Hepatocyte (in vitro differentiated cells and primary cell): ENCODE measurements around a stretch of chr4.

- RAMPAGE, long total RNA = no peak
- RRBS = no CpG with 5 or more reads among the region's 5 CpGs
Observed at GRCh38 chr4:70689370-70689721, 1.0 kb downstream of the UTP3 start.

GRCh38 chr4:70706126-70706628, 15.6 kb upstream of the RUFY3 start:
- RAMPAGE, long total RNA = no peak
- RRBS = no CpG with 5 or more reads among the region's 7 CpGs

GRCh38 chr4:70722335-70722864, 636 bp downstream of the RUFY3 start:
- RAMPAGE, long total RNA = no peak
- RRBS = no CpG with 5 or more reads among the region's 6 CpGs

GRCh38 chr4:71260989-71261592, 74.0 kb downstream of the SLC4A4 start:
- RAMPAGE, long total RNA = no peak
- RRBS = no CpG with 5 or more reads among the region's 6 CpGs

DNA sequence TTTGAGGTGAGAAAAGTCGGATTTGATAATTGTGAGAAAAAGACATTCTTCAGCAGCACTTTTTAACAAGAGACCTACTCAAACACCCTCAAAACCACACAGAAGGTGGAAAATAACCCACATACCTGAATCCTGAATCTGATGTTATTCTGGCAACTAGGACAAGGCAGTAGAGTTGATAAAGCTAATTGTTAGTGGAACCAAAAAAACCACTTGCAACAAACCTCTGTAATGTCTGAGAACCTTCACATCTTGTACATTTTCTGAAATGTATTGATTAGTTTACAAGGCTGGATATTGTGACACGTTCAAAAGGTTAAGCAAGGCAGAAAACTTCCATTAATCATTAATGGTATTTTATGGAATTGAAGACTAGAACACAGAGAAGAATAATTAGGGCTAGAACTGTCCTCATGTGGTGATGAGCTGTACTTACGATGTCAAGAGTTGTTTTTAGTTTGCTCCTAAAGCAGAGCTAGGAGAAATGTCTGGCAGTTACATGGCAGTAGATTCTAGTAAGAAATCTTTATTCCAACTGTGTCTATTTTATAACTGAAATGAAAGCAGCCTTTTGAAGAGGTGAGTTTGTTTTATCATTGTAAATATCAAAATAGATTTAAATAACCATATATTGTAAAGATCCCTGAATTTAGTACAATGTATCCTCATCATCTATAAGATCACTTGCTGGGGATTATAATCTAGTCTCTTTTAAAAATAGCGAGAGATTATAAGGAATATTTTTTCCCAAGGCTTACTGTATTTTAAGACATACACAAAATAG, 12.2 kb downstream of the GC start:
- RAMPAGE, long total RNA = no peak
- RRBS = no CpG with 5 or more reads among the region's 4 CpGs

DNA sequence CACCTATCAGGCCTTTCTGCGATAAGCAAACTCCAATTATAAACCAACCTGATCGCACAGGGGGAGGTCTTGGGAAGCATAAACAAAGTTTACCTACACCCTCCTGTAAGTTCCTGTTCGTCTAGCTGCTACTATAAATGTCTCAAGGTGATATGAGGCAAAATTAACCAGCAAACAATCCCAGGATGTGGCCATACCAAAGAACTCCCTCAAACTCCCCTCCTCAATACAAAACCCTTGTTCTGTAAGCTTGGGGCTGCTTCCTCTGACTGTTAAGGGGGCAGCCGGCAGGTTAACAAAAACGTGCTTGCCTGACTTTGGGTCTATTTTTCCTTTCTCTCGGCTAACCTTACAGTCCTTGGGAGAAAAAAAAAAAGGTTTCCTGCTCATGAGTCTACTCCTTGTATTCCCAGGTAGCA, 74.1 kb upstream of the GC start:
- RAMPAGE, long total RNA = no peak
- RRBS = no CpG with 5 or more reads among the region's 6 CpGs

- RAMPAGE, long total RNA = no peak
- RRBS = no CpG with 5 or more reads among the region's 1 CpG
Observed at GRCh38 chr4:72197523-72197722, 165.6 kb downstream of the NPFFR2 start.

DNA sequence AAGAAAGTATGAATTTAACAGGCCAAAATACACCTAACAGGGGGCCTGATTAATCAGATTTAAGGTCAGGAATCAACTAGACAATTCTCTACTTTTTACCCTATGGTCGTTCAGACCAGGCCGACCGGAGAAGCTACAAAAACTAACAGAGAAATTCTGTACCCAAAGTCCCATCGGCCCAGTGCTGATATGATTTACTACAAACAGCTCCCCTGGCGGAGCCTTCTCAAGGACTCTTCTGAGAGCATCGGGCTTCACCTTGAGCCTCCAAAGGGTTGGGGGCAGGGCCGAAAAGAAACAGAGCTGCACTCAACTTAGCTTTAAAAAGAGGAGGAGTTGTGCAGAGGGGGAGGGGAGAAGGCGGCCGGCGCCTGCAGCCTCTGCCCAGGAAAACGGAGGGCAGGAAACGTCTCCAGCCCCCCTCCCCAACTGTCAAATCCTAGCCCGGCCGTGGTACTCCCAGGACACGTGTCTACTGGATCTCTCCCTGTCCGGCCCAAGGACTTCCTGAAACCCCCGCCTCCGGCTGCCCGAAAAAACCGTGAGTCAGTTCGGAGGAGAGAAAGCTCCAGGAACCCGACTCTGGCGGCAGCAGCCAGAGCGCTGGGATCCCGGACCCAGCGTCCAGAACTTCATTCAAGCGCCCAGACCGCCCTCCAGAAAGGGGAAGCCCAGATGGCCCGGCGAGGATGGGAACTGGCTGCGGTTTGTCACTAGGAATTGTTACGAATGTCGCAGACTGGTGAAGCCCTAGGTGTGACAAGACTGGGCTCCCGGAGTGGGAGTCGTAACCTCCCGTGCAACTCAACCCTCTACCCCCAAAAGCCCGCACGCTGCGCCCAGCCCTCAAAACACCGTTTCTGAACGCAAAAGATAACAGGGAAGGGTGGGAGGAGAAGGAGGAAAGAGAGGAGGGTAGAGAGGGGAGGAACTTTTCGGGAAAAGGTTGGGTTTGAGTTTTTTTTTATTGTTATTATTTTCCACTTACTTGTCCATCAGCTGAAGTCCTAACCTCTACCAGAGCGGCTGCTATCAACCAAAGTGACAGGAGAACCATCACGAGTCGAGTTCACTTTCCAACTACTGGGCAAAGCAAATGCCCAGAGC, 962 bp downstream of the ADAMTS3 start:
- RAMPAGE, long total RNA = no peak
- RRBS = 3% methylated on average over 18 of the region's 45 CpGs

DNA sequence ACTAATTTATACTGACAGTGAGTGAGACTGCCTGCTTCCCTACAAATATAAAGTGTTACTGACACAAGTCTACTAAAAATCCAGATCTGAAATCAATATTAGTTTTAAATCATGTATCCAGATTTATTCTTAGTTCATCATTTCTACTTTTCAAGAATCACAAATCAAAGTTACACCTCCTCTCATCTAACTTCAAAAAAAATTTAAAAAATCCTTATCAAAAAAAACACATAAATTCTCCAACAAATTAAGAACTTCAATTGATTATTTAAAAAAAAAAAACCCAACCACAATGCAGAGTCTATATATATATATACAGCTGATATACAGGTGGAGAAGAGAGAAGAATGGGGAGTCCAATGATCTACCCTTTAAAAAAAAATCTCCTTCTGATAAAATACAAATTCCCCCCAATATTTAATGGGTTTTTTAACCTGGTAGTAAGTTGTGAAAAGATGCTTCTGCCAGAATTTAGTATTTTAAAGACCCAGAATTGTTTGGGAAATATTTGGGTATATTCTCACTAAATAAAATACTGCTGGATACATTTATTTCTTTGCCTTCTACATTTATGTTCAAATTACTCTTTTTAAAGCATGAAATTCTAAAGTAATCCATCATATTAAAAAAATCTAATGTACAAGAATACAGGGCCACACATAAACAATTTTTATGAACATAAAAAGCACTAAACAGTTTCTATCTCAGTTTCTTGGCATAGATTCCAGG, 29.1 kb downstream of the ANKRD17 start:
- RAMPAGE, long total RNA = no peak

GRCh38 chr4:73258871-73258998, 137 bp upstream of the ANKRD17 start:
- RAMPAGE, long total RNA = no peak
- RRBS = no CpG with 5 or more reads among the region's 4 CpGs

DNA sequence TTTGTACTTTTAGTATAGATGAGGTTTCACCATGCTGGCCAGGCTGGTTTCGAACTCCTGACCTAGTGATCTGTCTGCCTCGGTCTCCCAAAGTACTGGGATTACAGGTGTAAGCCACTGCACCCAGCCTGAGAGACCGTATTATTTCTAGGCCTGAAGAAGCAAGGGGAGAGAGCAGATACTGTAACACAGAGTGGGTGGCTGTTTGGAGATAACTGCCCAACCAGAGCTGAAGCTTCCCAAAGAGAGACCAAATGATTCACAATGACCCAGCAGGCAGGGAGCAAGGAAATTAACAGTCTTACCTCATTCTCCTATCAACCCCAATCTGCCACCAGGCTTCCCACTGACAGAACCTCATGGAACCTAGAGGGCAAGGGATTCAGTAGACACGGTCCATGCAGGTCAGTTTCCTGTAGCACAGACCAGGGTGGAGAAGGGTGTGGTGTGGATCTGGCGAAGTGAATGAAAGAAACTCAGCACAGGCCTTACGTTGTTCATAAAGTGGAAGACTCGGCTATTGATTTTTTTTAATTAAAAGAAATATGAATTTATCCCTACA, 60.7 kb upstream of the ALB start:
- RAMPAGE, long total RNA = no peak
- RRBS = no CpG with 5 or more reads among the region's 7 CpGs

DNA sequence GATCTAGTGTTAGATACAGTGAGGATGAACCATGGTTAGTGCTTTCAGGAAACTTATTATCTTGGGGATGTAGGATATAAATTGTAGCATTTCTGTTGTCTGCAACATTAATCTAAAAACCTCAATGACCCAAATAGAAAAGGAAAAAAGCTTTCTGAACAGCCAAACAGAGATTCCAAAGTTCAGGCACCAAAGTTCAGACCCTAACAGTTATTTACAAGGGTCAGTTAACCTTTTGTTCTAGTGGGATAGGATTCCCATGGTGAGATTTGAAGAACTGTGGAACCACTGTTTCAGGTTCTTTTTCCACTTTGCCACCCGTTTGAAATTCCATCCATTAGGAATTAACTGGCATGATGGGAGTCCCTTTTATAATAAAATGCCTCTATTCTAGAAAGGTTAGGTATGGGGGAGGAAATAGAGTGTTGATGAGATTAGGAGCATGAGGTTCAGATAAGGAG, 6.5 kb upstream of the ALB start:
- RAMPAGE, long total RNA = no peak
- RRBS = no CpG with 5 or more reads among the region's 1 CpG

GRCh38 chr4:73599070-73599718, 21.0 kb downstream of the RASSF6 start:
- RAMPAGE, long total RNA = no peak
- RRBS = no CpG with 5 or more reads among the region's 4 CpGs

- RAMPAGE, long total RNA = no peak
- RRBS = no CpG with 5 or more reads among the region's 1 CpG
Observed at GRCh38 chr4:73614220-73614977, 5.8 kb downstream of the RASSF6 start.

DNA sequence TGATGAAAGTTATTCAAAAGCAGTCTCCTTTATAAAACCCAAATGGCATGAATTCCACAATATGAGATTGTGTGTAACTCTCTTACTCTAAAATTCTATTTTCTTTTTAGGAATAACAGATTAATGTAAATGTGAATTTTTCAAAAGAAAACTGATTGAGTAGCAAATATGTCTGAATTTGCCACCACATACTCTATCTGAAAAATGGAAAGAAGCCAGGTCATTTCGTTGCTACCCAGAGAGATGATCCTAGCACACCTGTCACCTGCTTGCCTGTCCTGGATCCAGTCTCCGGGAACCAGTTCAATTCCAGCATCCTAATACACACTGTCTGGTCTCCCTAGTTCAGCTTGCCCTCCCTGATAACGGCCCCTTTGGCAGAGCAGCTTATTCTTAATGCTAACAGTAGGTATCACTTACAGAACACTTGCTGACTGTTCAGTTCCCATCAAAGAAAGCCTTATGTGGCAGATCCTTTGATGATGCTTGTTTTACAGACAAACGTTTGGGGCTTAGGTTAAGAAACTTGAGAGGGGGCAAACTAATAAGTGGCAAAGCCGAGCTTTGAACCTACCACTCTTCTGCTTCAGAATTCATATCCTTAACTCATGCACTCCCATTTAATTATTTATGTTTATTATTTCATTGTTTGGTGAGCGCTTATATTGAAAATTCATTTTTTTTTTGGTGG, 976 bp downstream of the RASSF6 start:
- RAMPAGE, long total RNA = no peak
- RRBS = no CpG with 5 or more reads among the region's 6 CpGs

DNA sequence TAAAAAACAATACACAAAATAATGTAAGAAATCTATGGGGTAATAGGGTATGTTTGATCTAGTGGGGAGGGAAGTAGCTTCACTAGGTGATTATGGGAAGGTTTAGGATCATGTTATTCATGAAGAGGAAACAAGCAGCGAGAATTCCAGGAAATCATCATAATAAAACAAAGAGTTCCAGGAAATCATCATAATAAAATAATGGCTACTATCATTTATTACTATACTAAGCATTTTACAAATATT, 12.3 kb upstream of the CXCL8 start:
- RAMPAGE, long total RNA = no peak
- RRBS = no CpG with 5 or more reads among the region's 1 CpG

DNA sequence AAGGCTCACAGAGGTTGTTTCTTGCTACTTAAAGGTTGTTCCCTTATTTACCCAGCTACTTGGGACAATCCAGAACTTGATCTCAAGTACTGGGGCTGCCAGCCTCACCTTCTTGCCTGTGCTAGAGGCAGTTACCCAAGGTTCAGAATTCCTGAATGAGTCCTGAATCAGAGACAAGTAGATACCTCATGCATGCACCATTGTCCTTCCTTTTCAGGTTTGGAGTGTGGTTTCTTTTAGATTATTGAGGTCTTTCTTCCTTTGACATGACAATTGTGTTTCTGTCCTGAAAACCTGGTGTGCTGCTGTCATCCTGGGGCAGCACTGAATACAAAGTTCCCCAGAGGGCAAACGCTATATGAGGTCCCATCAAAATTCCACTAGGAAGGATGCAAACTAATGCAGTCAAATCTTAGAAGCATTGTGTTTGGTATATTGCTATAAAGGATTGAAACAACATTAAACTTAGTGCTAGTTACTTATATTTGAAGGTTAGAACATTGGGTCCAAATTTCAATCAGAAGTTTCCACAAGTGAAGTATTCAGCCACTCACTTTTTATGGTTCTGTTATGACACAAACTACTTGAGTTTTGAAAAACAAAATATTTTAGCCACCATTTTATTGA, 3.4 kb downstream of the CXCL2 start:
- RAMPAGE, long total RNA = no peak
- RRBS = no CpG with 5 or more reads among the region's 1 CpG

GRCh38 chr4:74108919-74109463, 10.0 kb upstream of the CXCL2 start:
- RAMPAGE, long total RNA = no peak

- RAMPAGE, long total RNA = no peak
- RRBS = no CpG with 5 or more reads among the region's 6 CpGs
Observed at GRCh38 chr4:74158955-74159344, 1.0 kb downstream of the MTHFD2L start.

- RAMPAGE, long total RNA = no peak
- RRBS = no CpG with 5 or more reads among the region's 6 CpGs
Observed at GRCh38 chr4:74320290-74321053, 12.2 kb downstream of the EPGN start.